ENCODE results near the genes GOLIM4, PRKCI and TNIK.

DNA sequence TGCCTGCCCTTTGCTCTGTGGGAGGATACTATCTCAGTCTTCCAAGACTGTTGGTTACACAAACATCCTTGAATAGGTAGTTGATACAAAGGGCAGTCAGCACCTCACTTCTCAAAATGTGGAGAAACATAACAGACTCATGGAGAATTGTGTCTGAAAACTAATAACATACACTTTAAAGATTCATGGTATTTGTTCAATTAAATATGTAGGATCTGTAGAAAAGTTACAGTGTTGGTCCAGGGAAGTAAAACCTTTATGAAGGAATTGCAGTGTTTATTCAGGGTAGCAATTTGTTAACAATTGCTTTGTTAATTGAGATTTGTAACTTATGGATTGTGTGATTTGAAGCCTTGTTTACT, 103.2 kb downstream of the GOLIM4 start:
- PRO-cap, 2 experiments = peak in 1 of 2 experiments; most common plus-strand start position 71 of the sequence (in 1)

- PRO-cap, 2 experiments = no peak in any of the 2 experiments
Measured at GRCh38 chr3:168028906-168029346, 66.8 kb downstream of the GOLIM4 start.

DNA sequence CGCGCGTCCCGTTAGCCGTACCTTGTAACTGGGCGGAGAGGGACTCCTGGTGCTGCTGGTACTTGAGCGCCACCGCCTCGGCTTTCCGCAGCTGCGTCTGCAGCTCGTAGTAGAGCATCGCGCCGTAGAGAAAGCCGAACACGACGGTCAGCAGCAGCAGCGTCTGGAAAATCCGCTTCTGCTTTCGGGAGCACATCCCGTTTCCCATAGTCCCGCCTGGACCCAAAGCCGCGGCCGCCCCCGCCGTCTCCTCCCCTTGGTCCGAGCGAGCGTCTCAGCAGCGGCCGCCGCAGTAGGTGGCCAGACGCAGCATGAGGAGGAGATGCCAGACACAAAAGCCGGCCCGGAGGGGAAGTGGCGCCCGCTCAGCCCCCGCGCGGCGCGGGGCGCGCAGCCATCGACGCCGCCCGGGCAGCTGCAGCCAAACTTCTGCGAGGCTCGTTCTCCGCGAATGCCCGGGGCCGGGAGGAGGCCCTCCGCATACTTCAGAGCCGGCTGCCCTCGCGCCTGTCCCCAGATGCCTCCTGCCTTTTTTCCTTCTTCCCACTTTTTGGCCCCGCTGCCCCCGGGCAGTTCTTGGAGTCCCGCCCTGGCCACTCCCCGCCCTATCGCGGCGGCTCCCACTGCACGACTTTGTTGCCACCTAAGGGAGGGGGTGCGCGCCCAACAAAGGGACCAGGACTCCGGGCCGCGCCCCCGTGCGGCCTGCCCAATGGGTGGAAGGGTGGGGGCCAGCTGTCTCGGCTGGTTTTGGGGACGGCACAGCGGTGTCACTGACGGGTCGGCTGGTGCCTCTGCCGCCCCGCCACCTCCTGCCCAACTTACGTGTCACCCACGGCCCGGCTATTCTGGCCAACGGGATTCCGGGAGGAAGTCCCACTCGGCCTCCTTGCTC, at the start of gene GOLIM4:
Gene GOLIM4, minus strand, starts transcription at position 847 of the 895 bp plus-strand sequence.
- PRO-cap, 2 experiments = peak in 2 of 2 experiments; most common minus-strand start position 814 of the sequence (in 1)

- PRO-cap, 2 experiments = no peak in any of the 2 experiments
Measured at GRCh38 chr3:168859179-168859661, 763.5 kb upstream of the GOLIM4 start.

DNA sequence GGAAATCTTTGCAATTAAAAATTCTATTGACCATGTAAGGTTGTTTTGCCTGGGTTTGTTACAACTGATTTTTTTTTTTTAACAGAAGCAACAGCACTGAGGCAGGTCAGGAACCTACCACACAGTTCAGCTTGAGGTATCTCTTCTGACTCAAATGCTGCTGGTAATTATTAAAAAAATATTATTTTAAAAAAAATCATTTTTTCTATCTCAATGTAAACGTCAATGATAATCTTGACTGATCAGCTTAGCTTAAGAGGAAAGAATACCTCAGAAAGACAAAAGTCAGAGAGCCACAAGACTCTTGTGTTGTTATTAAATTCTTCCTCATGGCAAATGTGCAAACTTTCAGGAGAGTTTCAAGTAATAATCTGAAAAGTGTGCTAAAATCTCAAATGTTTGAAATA, 366.0 kb downstream of the MECOM start:
- PRO-cap, 2 experiments = peak in 1 of 2 experiments; most common plus-strand start position 96 of the sequence (in 1)

- PRO-cap, 2 experiments = no peak in any of the 2 experiments
Measured at GRCh38 chr3:169307743-169308454, 355.6 kb downstream of the MECOM start.

DNA sequence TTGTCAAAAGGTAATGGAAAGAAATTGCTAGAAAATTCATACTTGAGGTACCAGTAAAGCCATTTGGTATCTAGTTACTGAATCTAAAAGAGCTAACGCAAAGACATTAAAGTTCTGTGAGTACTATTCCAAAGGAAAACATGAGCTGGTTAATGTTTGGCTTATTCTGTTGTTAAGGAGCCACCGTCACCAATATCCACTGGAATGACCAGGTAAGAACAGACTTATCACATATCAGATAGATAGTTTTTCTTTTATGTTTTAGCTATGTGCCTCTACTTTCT, 274.3 kb downstream of the MECOM start:
- PRO-cap, 2 experiments = no peak in any of the 2 experiments

DNA sequence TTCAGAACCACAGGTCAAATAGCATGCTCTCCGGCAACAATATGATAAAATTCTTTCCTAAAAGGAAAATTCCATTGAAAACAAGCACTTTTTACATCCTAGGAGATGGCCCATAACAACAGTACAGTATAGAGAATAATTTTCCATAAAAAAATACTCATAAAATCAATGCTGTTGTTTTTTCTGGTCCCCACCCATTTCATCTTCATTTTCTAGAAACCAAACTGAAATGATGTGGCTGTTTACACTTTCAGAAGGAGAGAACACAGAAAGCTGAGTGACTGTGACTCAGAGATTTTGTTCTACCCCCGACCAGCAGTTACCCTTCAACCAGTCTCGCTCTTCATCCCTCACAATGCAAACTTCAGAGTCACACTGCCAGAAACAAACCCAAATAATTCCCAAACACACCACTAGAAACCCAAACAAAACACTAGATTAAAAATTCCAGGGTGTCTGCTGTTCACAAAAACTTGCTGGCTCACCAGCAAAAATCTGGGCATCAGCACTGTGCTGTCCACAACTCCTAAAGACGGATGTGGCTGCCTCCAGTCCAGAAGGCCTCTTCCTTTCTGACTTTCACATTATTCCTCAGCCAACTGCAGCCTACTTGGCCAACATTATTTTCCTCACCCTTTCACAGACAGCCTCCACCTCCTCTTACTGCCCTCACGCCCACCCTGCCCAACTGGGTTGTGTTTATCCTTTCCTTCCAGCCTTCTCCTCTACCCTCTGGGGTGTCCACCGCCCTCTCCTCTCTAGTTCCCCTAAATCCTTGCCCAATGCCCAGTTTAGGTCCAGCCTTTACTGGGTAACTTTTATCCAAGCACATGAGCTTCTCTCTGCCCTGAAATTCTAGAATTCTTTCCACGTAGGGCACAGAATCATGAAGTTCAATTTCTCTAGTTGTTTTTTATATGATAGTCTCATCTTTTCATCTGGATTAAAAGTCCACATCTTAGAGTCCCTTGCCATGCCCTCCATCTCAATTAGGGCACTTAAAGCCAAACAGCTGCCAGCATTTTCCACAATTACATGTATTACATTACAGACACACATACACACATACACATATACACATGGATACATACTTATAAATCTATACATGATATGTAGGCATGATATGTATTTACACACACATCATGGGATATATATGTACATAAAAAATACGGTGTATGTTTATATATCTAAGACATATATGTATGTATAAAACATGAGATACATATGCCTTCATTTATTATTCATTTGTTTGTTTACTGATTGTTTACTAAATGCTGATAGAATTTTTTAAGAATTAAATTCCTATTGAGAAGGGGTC, 71.3 kb downstream of the MECOM start:
- PRO-cap, 2 experiments = no peak in any of the 2 experiments

DNA sequence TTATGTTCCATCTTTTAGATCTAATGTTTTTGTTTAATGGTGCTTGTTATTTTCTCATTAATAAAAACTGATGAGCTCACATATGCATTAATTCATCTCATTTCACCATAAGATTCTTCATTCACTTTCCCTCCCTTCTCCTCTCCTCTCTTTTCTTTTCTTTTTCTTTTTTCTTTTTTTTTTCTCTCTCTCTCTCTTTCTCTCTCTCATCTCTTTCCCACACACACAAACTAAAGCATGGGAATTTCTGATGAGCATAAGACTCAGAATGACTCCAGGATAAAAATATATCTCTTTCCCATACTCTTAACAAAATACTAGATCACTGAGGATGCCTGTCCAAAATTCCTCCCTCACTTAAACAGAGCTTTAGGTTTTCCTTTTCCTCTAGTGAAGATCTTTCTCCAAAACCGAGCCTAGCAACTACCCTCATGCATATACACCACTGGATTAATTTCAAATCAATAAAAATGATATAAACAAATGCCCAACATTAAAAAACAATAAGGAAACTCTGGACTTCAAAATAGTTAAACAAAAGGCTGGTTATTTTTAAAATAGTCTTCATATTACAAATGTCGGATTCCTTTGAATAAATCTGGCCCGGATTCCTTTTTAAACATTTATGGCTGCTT, 49.5 kb downstream of the MECOM start:
- PRO-cap, 2 experiments = no peak in any of the 2 experiments

GRCh38 chr3:169658263-169659048, 5.1 kb downstream of the MECOM start:
- PRO-cap, 2 experiments = no peak in any of the 2 experiments

- PRO-cap, 2 experiments = no peak in any of the 2 experiments
Measured at GRCh38 chr3:169666346-169667207, 3.1 kb upstream of the MECOM start.

GRCh38 chr3:169764055-169765105, 5.0 kb downstream of the ACTRT3 start:
- PRO-cap, 2 experiments = peak in 2 of 2 experiments; most common plus-strand start chr3:169764389 (in 2); most common minus-strand start chr3:169765060 (in 2)

GRCh38 chr3:169932030-169932663, 20.8 kb downstream of the SAMD7 start:
- PRO-cap, 2 experiments = no peak in any of the 2 experiments

DNA sequence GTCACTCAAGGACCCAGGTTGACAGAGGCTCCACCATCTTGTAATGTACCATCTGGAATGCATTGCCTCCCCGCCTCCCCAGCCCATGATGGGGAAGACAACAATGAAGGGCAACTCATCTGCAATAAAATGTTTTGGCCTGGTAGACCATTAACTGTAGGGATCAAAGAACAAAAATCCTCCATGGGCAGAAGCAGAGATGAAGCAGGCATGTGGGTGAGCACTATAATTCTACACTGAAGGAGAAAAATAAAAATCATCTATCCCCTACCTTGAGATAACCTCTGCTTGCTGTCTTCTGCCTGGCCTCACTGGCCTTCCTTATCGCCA, 37.7 kb downstream of the GPR160 start:
- PRO-cap, 2 experiments = peak in 1 of 2 experiments; most common plus-strand start position 190 of the sequence (in 1)

DNA sequence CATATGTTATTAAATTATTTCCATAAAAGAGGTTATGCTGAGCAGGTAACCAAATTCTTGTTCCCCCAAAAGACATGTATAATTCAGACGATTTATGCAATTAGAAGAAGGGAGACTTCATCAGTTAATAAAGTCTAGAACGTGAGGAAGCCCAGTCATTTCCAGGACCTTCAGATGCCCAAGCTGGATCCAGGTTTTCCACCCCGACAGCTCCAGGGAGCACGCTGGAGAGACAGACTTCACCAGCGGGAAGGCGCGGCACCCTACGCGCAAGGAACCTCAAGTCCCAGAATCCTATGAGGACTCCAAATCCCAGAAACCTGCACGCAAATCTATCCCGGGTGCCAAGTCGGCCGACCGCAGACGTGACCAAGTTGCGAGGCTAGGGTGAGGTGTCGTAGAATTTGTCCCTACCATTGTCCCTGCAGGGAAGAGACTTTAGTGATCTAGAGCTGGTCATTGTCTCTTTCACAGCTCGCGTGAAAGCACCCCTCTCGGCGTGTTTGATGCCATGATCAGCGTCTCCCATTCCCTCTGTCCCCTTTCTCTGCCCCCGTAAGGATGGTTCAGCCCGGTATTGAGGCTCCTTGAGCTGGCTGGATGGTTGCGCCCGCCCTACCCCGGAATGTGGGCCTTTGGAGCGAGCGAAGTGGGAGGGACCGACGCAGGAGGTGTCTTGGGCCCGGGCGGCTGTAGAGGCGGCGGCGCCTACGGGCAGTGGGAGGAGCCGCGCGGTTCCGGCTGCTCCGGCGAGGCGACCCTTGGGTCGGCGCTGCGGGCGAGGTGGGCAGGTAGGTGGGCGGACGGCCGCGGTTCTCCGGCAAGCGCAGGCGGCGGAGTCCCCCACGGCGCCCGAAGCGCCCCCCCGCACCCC, at the start of gene PRKCI:
Gene PRKCI, plus strand, starts transcription at position 662 of the 874 bp plus-strand sequence.
- PRO-cap, 2 experiments = peak in 2 of 2 experiments; most common plus-strand start position 662 of the sequence (in 1); most common minus-strand start position 281 of the sequence (in 1)

- PRO-cap, 2 experiments = no peak in any of the 2 experiments
Measured at GRCh38 chr3:170420309-170421016, 1.8 kb downstream of the CLDN11 start.

DNA sequence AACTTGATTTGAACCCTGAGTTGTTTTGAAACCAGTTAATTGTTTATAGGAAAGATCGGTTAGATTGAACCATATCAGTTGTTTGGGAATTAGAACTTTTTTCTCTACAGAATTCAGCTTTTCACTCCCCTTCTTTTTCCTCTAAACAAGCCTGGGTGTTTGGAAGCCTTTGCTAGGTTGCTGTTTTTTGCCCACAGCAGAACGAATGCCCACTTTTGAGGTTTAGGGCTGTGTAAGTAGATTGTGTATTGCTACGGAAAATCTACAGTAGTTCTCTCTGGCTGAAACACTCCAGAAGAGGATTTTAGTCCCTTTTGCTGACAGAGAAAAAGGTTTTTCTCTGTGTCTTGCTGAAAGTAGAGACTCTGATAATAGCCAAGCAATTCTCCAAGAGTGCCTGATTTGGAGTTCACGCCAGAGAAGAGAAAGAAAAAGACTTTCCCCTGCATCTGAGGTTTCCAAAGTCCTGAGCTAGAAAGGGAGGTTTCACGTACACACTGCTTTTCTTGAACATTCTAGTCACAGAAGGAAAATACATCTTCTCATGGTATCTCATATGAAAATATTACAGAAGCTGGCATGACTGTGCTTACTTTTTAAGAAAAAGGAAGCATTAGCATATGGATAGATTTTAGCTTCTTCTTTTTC, 11.3 kb downstream of the CLDN11 start:
- PRO-cap, 2 experiments = no peak in any of the 2 experiments

DNA sequence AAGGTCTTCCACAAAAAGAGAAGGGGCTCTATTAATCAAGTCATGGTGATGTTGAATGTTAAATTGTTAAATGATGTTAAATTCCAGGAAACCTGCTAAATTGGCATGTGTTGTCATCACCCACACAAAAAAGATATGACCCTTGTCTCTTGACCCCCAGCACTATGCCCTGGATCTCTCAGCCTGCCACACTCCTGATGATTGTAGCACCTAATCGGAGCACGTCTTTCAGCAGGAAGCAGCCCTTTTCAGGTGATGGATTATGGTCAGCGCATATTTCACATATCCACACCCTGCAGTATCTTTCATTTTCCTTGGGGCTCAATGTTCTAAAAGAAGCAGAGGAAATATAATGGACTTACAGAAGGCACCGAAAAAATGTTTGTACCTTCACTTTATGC, 9.3 kb downstream of the SLC2A2 start:
- PRO-cap, 2 experiments = no peak in any of the 2 experiments

DNA sequence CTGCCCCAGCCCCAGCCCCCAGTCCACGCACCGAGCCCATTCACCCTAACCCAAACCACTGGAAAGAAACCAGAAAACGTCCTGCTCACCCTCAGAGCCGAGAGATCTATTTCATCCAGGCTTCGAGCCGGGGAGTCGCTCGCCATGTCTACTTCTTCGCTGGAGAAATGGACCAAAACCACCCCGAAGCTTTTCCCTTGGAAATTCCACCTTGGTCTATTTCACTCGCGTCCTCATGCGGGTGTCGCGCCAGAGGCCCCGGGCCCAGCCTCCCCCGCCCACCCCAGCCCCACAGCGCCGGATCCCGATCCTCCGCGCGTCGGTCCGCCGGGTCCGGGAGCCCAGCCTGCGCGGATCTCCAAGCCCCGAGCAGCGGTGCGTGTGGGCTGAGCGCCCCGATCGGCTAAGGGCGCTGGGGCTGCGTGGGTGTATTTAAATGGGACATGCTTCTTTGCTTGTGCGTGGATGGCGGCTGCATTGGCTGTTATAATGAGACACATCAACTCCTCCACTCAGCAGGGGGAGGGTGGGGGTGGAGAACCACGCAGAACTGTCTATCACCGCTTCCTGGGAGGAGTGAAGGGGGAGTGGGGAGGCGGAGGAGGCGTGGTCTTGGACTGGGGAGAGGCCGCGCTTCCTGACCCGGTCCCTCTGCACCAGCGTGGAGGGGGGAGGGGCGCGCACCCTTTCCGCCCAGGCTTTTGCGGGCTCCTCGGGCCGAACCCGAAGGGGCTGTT, at the start of gene TNIK:
Gene TNIK, minus strand, starts transcription at position 488 of the 737 bp plus-strand sequence.
- PRO-cap, 2 experiments = peak in 2 of 2 experiments; most common plus-strand start position 654 of the sequence (in 2); most common minus-strand start position 488 of the sequence (in 1)

- PRO-cap, 2 experiments = no peak in any of the 2 experiments
Measured at GRCh38 chr3:171744209-171744968, 65.9 kb downstream of the PLD1 start.